Paraaortic lymph node (tissue), 1 donor: ENCODE data around the genes PRUNE2 and RASEF.

DNA sequence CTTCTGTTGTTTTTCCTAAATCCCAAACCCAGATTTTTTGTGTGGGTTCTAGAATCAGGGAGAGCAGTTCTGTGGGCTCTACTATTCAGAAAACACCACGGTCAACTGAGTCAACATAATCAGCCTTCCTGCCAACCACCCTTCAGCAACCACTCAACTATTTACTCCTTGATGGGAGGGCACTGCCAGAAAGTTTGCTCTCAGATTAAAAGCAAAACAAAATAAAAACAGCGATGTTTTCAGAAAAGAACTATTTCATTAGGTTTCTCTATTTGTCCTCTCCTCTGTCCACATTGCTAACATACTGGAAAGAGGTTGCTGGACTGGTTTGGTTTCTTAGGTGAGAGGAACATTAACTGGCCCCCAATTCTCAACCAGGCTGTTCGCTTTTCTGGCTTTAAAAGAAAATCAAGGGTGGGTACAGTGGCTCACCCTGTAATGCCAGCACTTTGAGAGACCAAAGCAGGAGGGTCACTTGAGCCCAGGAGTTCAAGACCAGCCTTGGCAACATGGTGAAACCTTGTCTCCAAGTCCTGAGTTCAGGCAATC, 72.4 kb downstream of the GCNT1 start:
- PRO-cap = no peak

DNA sequence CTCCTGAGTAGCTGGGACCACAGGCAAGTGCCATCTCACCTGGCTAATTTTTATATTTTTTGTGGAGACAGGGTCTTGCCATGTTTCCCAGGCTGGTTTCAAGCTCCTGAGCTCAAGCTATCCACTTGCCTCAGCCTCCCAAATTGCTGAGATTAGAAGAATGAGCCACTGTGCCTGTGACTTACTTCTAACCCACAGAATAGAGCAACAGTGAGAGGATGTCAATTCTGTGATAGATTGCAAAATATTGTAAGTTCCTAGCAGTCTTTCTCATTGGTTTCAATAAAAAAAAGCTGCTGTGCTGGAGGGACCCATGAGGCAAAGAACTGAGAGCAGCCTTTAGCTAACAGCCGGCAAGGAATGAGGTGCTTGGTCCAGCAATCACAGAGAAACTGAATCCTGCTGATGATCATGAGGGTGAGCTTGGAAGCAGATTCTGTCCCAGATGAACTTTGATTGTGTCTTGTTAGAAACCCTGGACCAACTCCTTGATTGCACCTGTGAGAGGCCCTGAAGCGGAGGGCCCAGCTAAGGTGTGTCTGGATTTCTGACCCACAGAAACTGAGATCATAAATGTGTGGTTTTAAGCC, 149.7 kb downstream of the GCNT1 start:
- PRO-cap = no peak

DNA sequence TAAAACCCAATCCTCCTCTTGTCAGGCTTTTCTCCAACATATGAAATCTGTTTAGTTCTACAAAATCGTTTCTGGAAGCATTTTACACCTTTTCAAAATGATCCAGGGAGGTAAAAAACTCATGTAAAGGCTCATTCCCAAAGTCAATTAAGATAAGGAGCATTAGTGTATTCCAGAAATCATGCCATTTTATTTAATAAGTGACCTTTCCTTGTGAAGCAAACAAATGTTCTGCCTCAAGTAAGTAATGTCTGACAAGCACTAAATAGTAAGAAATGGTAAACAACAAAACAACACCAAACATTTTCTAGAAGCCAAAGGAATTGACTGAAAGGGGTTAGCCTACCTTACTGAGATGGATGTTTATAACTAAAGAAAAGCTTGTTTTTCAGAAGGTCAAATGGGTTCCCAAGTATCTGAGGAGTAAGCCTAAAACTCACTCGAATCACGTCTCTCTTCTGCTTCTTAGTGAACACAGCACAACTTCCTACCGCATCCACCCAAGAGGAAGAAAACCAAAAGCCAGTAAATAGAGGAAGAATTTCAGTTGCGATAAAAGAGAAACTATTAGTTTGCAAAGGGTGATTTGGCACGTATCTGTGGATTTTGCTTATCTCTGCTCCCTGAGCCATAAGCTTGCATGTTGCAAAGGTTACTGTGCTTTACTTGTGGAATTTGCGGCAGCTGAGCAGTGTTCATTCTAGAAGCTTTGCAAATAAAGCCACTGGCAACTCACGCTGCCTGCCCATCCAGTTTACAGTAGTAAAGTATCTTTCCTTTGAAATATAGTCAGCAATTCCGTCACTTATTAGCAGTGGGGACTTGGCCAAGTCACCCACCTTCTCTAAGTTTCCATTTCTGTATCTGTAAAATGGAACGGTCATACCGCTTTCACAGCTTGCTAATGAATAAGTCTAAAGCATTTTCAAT, 156.0 kb downstream of the GCNT1 start:
- PRO-cap = no peak

- PRO-cap = bidirectional peak, plus-strand start at chr9:76906396, minus-strand start at chr9:76906105
Measured at GRCh38 chr9:76906004-76907162, at the start of gene PRUNE2. PRUNE2 (minus strand) TSS chr9:76906114.

- PRO-cap = no peak
Measured at GRCh38 chr9:77018254-77019405, 825 bp upstream of the FOXB2 start.

- PRO-cap = no peak
Measured at GRCh38 chr9:77177828-77178419, 590 bp downstream of the VPS13A start.

DNA sequence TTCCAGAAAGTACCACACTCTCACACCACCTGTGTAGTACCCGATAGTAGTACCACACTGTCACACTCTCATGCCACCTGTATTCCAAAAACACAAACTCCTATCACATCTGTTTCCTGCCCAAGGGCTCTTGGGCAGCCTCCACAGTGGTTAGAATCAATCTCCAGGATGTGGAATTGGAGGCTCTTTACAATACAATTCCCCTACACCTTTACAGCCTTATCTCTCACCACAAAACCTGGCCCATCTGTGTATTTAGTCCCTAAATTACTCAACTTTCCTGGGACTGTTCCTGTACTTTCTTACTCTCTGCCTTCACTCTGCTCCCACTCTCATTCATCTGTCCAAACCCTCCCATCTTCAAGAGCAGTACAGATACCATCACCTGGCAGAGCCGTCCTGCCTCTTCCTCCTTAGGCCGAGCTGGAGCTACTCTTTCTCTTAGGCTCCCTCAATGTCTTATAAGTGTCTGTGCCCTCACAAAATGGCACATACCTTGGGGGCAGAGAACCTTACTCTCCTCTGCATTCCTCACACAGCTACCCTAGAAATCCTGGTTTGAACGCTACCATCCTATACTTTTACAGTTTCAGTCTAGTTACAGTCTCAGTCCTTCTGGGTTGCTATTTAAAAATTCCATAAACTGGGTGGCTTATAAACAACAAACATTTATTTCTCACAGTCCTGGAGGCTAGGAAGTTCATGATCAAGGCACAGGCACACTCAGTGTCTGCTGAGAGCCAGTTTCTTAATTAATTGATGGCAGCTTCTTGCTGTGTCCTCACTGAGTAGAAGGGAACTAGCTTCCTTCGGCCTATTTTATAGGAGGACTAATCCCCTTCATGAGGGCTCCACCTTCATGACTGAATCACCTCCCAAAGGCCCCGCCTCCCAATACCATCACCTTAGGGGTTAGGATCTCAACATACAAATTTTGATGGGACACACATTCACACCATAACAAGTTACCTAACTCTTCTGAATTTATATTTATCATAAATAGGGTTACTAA, 130.2 kb downstream of the GNAQ start:
- PRO-cap = no peak

DNA sequence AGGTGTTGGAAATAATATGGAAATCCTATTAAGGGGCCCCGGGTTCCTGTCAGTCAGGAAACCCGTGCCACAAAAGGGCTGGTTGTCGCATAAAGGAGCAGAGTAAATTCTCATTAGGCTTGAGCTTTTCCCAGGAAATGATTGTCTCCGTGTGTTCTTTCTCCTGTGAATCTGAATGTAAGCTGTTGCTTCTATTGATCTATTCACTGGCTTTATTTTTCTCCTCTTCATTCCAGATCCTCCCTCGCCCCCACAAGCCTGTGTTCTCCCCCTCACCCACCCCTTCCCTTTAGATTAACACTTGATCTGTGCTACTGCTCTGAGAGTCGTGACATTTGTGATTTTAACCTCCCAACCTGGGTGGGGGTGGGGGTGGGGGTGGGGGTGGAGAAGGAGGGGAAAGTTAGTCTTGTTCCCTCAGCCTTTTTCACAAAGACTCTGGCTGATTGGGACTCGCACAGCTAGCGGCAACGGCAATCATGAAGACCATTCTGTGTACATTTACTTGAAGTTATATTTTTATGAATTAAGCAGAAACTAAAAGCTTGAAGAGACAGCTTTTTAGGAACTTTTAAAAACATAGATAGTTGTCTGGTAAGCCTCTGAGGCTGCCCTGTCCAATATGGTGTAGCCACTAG, 91.0 kb downstream of the TLE4 start:
- PRO-cap = no peak

DNA sequence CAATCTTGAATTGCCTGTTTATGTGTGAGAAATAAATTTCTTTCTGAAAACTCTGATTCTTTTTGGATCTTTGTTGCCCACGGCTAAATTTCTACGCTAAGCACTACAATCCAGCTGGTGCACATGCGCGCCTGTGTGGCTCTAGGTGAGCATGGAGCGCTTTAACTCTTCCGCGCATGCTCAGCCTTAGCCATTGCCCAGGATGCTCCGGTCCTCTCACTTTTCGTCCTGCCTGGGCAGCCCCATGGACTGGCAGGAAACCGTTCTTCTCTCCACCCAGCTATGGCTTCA, 190.8 kb downstream of the TLE4 start:
- PRO-cap = no peak

DNA sequence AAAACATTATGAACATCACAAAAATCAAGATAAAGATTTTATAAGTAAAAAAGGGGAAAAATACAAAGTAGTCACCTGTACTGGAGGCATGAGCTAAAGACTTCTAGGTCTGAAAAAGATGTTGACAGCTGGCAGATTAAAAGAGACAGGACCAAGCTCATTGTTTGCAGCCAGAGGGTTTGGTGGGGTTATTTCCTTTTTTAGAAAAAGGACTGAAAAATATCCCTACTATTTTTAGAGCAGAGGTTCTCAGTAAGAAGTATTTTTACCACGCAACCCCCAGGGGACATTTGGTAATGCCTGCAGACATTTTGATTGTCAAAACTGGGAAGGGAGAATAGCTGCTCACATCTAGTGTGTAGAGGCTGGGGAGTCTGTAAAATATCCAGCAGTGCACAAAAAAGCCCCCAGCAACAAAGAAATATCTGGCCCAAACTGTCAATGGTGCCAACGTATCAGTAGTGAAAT, 353.4 kb downstream of the TLE1 start:
- PRO-cap = no peak

GRCh38 chr9:81372489-81373125, 316.7 kb downstream of the TLE1 start:
- PRO-cap = no peak

GRCh38 chr9:81396442-81397118, 292.8 kb downstream of the TLE1 start:
- PRO-cap = no peak

DNA sequence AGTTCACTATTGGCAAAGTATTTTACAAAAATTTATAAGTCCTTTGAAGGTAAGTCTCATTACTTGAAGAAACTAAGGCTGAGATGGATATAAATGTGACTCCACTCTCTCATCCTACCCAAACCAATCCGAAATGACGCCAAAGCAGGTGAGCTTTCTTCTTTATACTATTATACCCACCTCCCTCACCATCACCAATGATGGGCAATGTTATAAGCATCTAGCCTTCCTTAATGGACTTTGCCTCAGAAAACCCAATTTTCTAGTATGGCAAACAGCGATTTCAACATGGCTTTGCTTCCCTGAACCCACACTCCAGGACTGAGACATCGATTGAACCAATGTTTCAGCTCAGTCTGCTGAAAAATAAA, 2.7 kb downstream of the TLE1 start:
- PRO-cap = no peak

DNA sequence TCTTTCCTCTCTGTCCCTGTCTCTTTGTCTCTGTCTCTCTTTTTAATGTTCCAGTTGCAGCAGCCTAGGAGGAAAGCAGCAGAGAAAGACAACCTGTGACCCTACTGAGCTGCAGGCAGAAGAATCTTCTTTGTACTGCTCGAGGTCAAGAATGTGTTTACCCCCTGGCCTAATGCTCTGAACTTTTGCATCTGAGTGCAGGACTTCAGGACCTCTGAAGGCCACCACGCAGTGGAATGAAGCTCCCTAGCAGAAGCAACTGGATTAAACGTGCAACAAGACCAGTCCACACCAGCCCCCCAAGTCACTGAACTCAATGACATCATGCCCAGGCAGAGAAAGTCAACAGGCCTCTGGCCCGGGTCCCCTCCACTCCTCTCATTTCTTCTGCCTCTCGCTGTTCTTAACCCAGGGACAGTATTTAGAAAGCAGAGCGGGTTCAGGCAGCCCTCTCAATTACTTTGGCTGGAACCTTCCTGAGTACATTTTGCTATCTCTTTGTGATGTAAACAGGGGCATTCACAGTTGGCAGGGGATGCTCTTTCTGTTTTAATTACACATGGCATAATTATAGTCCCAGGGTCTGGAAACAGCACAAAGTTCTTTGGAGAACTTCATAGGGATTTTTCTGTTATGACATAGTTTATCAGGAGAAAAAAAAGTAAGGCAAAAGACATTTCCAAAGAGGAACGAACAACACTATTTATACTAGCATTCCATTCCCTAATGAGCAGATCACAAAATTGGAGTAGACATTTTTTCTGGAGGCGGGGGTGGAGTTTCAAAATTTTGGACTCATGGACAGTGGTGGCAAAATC, 108.3 kb upstream of the SPATA31D4 start:
- PRO-cap = no peak

DNA sequence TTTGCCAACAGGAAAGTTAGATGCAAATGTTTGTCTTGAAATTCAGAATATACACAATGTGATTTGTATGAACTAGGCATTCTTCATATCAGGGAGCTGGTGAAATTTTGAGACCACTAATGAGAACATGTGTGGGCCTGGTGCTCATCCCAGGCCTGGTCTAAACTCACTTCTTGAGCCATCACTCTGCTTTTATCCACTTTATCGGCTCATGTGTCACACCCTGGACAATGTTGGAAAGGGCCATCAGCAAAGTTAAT, 467.6 kb downstream of the SPATA31D1 start:
- PRO-cap = no peak

GRCh38 chr9:82884024-82884490, 178.9 kb downstream of the RASEF start:
- PRO-cap = no peak

GRCh38 chr9:83062752-83063553, at the start of gene RASEF:
RASEF (minus strand) TSS chr9:83063142.
- PRO-cap = bidirectional peak, plus-strand start at chr9:83063259, minus-strand start at chr9:83063142

DNA sequence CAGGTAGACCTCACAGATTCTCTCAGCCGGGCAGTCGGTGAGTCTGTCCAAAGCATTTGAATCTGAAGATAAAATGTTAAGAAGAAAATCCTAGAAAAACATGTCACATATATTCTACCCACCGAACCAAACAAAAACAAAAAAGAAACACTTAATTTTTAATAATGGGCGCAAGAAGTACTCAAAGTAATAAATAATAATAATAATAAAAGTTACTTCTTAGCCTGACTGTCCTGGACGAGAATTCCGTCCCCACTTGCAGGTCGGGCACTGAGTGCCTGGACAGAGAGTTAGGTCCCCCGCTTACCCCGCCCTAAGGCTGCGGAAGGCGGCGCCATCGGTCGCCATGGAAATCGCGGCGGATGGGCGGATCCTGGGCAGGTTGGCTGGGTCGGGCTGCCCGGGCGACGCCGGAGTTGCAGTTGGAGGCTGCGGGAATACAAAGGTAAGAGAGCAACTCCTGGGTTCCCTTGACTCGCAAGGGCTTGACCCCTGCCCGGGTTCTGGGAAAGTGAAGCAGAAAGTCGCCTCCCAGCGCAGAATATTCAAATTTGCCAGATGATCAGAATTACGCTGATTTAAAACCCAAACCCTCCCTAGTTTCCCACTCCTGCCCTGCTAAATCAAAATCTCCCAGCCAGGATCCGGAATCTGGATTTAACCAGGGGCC, 156.1 kb upstream of the RASEF start:
- PRO-cap = unidirectional peak, plus-strand start at position 380 of the sequence; unidirectional peak, plus-strand start at position 413 of the sequence

GRCh38 chr9:83920325-83920907, 816 bp downstream of the KIF27 start:
- PRO-cap = no peak

DNA sequence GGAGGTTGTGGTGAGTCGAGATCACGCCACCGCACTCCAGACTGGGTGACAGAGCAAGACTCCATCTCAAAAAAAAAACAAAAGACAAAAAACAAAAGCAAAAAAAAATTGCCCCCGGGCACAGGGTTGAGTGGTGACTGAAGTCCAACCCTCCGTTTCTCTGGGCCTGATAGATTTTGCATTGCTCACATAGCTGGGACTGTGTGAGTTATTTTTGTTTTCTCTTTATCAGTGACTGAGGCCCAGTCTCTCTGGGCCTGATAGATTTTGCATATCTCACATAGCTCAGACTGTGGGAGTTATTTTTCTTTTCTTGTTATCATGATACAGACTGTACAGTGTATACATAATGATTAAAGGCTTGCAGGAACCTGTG, 2.5 kb upstream of the SLC28A3 start:
- PRO-cap = no peak